Non-pigmented ciliary epithelial cell (primary cell): ENCODE measurements around the gene VPS18.

- RRBS: no CpG with 5 or more reads among the region's 26 CpGs
These were observed 1.3 kb upstream of the BAHD1 start for GRCh38 chr15:40439209-40440183.

GRCh38 chr15:40453770-40454524, 13.2 kb downstream of the BAHD1 start:
- RRBS: no CpG with 5 or more reads among the region's 9 CpGs

GRCh38 chr15:40506842-40507408, 36.1 kb downstream of the CHST14 start:
- RRBS: no CpG with 5 or more reads among the region's 25 CpGs

DNA sequence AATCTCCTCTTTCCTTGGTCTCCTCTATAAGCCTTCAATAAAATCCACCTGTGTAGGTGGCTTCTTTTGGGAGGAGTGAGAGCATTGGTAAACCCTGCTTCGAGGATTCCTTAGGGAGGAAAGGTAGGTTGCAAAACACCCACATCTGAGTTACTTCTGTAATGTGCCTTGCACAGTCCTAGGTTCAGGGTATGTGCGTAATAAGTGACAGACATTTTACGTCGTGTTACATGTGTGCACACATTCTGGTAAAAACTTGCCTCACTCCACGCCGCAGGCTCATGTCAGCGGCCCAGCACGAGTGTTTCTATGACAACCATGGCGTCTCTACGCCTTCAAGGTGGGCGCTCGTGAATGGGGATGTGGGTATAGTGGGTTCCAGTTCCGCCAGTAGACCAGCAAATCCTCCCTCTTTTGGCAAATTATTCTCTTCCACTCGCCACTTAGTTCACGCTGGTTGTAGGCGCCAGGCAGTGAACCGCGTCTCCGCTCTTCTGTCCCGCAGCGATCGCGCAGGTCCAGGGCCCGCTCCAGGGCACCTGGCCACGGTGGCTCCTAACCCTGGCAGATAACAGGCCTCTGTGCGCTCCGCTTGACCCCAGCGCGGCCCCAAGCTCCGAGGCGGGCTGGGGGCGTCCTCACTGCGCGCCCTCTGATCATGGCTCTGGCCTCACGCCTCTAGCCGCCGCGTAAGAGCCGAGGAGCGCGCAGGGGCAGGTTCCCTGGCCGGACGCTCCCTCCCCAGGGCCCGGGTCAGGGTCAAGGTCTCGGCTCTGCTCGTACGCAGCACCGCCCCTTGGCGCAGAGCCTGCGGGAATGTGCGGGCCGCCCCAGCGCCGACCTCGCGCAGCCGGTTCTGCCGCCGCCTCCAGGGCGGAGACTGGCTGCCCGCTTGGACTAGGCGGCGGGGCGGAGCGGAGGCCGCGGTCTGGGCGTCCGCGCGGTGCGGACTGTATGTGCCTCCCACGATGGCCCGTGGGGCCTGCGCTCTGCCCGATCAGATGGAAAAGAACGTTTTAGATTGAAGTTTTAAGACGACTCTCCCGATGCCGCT, 40.5 kb downstream of the CHST14 start:
- RRBS: 2% methylated on average over 11 of the region's 80 CpGs

DNA sequence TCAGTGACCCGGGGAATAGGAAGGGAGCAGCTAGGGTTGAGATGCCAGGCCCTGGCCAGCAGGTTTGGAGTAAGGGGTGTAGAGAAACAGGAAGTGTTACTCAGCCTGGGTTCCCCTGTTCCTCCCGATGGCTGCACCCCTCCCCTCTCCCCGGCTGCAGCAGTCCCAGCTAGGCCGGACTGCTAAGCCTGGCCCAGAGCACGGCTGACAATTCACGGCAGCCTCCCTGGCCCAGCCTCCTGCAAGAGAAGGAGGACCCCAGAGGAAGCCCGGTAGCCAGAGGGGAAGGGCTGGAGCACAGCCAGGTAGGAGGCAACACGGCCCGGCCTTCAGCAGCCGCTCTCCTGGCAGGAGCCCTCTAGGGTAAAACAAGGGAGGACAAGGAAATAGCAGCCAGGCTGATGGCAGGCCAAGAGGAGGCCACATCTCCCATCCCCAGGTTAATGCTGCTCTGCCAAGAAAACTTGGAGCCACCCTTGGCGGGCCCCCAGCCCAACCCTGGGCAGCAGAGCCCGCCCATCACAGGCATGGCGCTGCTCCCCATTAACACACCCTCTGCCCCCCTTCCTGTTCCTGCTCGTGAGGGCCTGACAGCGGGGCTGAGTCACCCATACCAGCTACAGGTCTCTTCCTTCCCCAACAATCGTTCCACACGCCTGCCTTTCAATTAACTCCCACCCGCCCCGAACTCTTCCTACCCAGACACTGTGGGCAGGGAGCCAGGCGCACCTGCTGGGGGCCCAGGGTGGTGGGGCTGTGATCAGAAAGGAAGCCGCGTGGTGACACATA, 575 bp upstream of the C15orf62 start:
- RRBS: 8% methylated on average over 5 of the region's 22 CpGs

DNA sequence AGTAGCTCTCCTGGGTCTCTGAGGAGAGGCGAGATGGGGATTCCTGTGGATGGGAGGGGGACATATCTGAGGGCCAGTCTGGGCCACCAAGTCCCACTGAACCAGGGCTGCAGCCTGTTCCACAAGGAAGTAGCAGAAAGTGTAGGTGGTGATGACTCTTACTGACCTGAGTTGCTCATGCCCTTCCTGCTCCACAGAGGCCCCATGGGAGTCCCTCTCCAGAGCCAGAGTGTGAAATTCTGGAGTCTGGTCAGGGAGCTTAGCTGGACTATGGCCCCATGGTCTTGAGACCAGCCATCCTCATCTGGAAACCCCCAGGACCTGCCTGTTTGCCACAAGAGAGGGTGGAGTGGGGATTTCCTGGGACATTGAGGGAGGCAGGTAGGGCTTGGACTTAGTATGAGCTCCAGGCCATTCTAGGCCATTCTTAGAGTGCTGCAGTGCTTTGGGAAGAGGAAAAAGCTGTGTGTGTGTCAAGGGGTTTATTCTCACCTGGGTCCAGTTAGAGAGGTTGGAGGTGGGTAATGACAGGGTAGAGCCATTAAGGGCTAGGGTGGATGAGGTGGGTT, 3.0 kb downstream of the SPINT1 start:
- RRBS: no CpG with 5 or more reads among the region's 1 CpG

DNA sequence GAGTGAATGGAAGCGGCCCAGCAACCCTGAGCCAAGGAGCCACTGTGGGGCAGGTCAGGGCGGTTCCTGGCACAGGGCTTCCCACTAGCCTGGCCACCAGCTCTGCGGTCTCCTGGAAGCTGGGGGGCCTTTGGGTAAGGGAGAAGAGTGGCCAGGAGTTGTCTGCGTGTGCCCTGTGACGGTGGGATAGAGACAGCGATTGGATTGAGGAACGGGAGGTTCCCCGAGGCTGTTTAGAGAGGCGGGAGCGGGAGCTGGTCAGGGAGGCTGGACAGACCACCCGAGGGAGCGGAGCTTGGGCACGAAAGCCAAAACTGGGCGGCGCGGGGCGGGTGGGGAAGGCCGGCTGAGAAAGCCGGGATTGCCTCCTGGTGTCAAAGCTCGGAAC, 363 bp upstream of the VPS18 start:
- RRBS: no CpG with 5 or more reads among the region's 20 CpGs

GRCh38 chr15:40894281-40894599, at the start of gene VPS18:
Gene VPS18 (plus strand): TSS chr15:40894450.
- RRBS: 1% methylated on average over 14 of the region's 28 CpGs

- RRBS: no CpG with 5 or more reads among the region's 9 CpGs
These were observed 13.2 kb downstream of the VPS18 start for GRCh38 chr15:40907404-40907925.

- RRBS: no CpG with 5 or more reads among the region's 57 CpGs
These were observed 1.5 kb upstream of the DLL4 start for GRCh38 chr15:40927478-40928223.

DNA sequence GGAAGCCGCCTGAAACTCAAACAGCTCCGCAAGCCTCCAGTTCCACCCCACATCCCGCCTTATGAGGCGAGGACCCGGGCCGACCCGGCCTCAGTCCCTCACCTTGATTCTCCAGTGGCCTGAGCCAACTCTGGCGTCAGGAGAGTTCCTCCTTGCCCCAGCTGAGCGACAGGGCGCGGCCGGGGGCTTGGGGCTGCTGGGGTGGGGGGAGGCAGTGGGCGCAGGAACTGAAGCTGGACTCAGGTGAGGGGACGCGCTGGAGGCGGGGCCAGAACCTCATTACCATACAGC, 971 bp upstream of the DLL4 start:
- RRBS: 1% methylated on average over 5 of the region's 16 CpGs

- RRBS: 27% methylated on average over 3 of the region's 19 CpGs
These were observed 10.8 kb upstream of the CHAC1 start for GRCh38 chr15:40942365-40943034.

GRCh38 chr15:40960891-40961521, 7.7 kb downstream of the CHAC1 start:
- RRBS: no CpG with 5 or more reads among the region's 17 CpGs

GRCh38 chr15:40979081-40979764, 26.0 kb downstream of the CHAC1 start:
- RRBS: 100% methylated on average over 1 of the region's 12 CpGs

DNA sequence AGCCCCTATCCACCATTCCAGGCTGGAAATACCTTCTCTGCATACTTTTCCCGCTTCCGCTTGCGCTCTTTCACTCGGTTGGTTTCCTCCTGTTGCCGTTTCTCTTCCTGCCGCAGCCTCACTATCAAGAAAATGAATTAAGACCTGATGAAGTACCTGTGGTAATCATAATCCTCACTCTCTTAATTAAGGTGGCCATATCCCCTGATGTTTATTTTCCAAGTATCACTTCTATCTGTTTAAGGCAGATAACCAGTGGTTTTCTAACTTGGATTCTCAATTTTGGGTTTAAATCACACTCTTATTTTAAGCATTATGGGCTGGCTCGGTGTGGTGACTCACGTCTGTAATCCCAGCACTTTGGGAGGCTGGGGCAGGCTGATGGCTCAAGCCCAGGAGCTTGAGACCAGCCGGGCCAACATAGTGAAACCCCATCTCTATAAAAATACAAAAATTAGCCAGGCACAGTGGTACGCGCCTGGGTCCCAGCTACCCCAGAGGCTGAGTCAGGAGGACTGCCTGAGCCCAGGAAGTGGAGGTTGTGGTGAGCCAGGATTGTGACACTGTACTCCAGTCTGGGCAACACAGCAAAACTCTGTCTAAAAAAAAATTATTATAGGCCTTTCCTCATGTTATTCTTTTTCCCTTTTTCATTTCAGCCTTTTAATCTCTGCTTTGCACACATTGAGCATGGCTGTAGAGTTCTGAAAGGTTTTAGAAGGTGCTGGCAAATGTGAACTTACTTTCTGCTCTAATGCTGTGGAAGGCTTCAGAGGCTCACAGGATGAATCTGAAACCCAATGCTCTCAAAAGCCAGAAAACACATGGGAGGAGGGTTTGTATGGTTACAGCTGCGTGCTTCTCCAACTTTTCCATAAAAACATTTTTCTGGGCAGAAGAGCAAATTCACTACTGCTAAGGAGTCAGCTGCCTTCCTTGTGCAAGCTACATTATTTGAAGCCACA, 32.3 kb downstream of the CHAC1 start:
- RRBS: no CpG with 5 or more reads among the region's 12 CpGs

DNA sequence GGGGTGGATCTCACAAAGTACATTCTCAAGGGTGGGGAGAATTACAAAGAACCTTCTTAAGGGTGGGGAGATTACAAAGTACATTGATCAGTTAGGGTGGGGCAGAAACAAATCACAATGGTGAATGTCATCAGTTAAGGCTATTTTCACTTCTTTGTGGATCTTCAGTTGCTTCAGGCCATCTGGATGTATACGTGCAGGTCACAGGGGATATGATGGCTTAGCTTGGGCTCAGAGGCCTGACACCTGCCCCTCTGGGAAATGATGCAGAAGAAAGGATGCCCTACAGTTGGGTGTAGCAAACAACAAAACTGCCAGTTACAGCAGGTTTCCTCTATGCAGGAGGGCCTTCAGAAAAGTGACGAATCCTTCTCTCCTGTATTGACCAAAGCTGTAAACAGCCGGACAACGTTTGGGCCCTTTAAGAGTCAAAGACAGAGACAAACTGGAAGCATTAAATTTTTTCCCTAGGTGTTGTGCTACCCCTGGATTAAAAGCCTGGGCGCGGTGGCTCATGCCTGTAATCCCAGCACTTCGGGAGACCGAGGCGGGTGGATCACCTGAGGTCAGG, 49.4 kb downstream of the OIP5 start:
- RRBS: no CpG with 5 or more reads among the region's 9 CpGs

DNA sequence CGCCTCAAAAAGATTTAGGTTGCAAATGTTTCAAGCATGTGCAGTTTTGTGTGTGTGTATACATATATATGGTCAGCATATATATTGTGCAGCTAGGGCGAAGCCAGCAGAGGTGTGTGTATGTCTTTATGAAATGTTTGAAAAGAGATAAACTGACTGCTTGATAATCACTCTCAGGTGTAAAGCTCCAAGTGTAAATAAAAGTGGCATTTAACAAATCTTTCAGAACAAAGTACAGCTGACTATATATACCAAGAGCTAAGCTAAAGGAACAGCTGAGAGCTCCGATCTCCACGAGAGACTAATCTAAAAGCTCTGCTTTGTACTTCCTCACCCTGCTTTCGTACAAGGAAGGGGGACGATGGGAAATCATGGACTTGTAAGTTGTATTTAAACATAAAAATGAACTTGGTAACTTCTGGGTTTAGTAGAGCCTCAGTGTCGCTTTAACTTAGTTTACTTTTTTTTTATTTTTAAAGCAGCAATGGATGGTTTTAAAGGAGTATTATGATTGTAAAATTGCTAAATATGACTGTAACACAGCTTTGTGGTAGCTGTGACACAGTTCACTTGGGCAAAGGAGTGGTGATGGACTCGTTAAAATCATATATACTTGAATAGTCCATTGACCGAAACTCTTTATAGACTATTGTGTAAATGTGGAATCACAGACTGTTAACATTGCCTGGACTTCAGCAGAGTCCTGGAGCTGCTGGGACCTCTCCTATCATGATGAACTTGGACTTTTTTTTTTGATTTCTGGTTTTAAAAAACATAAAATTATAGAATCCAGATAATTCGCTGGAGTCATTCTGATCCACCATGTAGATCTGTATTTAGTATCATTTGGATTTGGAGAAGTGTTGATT, 11.4 kb upstream of the ITPKA start:
- RRBS: no CpG with 5 or more reads among the region's 10 CpGs

- RRBS: no CpG with 5 or more reads among the region's 18 CpGs
These were observed 2.1 kb downstream of the TYRO3 start for GRCh38 chr15:41560933-41561783.

- RRBS: no CpG with 5 or more reads among the region's 7 CpGs
These were observed 25.7 kb downstream of the TYRO3 start for GRCh38 chr15:41584643-41585104.

GRCh38 chr15:41620927-41621740, 62.1 kb downstream of the TYRO3 start:
- RRBS: 2% methylated on average over 20 of the region's 72 CpGs